ENCODE measurements around the gene TRIM73.

GRCh38 chr7:74194478-74195361, 15.1 kb upstream of the LAT2 start:
- PRO-cap: no peak
- RAMPAGE, long total RNA, 4 experiments: no peak in any of the 4 experiments

DNA sequence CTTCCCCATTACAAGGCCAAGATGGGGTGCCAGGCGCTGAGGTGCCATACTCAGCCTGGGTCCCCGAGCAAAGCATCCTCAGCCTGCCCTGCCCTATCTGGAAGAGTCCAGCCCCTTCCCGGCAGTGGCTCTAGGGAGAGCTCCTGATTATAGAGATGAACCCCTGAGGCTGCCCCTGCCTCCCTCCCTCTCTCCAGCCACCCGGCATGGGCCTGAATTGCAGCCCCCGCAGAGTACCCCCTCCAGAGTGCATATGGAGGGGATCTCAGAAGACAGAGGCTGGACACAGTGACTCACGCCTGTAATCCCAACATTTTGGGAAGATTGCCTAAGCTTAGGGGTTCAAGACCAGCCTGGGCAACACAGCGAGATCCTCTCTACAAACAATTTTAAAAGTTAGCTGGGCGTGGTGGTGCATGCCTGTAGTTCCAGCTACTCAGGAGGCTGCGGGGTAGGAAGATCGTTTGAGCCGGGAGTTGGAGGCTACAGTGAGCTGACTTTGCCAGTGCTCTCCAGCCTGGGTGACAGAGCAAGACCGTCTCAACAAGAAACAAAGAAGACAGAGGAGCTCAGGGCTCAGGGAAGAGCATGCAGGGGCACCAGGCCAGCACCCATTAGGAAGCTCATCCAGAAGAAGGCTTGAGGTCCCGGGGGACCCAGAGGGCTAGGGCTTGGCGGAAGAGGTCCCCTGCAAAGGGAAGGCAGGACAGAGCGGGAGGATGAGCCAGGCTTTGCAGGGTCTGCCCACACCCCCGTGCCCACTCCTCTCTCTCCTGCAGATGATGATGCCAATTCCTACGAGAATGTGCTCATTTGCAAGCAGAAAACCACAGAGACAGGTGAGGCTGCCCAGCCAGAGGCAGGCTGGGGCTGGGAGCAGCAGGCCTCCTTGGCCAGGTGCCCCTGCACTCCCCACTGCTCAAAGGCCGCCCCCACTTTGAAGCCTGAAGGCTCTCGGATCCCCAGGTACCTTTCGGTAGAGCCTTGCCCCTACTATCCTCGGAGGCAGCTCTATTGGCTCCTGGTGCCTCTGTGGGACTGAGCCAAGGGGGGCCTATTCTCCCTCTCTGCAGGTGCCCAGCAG, 13.5 kb downstream of the LAT2 start:
- PRO-cap: no peak
- RAMPAGE, long total RNA, 4 experiments: no peak in any of the 4 experiments

DNA sequence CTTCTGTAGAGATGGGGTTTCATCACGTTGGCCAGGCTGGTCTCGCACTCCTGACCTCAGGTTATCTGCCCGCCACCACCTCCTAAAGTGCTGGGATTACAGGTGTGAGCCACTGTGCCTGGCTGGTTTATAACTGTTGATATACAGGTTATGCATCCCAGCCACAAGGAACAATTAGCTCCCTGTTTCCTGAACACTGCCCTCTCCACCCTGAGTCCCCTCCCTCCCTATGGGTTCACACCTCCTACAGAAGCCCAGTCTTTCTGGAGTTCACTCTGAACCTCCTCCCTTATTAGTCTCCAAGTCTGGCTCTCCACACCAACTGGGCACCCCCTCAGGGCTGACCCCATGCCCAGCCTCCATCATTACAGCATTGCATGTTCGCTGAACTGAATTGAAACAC, 1.9 kb upstream of the CLIP2 start:
- PRO-cap: bidirectional peak, plus-strand start at position 257 of the sequence, minus-strand start at position 84 of the sequence
- RAMPAGE, long total RNA, 4 experiments: no peak in any of the 4 experiments

DNA sequence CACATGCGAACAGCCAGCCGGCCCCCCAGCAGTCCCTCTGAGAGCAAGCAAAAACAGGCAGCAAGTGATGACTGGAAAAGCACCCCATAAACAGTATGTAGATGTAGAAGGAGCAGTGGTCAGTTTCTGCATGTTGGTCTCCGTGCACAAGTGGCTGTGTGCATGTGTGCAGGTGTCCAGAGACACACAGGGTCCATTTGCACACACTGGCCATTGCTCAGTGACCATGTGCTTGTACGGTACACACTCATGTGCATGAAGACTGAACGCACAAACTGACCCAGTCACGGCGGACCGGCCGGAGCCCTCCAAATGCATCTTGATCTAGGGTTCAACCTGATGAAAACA, 79.7 kb upstream of the GTF2IRD1 start:
- PRO-cap: no peak
- RAMPAGE, long total RNA, 4 experiments: no peak in any of the 4 experiments

DNA sequence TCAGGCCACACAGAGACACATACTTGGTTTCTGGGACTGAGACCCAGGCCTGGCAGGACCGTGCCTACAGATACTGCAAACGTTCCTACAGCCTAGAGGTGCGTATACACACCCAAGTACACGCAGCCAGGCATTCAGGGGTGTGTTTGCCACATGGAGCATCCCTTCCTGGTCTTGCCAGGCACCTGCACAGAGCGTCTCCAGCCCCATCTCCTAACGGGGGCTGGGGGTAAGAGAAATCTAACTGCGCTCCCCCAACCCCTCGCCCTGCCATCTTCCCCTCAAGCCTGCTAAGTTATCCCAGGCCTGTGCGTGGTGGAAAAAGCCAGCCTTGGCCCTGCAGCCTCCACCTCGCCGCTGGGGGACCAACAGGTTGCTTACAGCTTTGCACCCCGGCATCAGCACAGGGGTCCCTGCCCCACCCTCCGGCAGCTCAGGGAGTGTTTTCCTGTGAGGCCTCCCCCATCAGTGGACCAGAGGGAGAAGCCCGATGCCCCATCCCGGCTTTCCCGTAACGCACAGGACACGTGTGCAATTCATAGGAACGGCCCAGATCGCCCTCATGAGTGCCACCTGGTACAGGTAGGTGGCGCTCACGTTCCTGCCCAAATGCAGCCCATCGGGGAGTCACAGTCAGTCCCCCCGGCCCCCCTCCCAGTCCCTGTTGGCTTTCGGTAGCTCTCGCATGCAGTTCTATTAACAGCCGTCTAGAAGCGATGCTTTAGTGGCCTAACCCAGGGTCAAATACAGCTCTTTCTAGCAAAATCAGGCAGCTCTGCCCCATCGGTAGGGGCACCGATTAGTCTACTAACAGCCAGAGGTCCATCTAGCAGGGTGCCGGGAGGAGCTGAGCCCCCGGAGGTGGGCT, 48.6 kb upstream of the GTF2IRD1 start:
- PRO-cap: no peak
- RAMPAGE, long total RNA, 4 experiments: no peak in any of the 4 experiments

- PRO-cap: no peak
- RAMPAGE, long total RNA, 4 experiments: no peak in any of the 4 experiments
Observed at GRCh38 chr7:74483744-74484309, 30.1 kb downstream of the GTF2IRD1 start.

DNA sequence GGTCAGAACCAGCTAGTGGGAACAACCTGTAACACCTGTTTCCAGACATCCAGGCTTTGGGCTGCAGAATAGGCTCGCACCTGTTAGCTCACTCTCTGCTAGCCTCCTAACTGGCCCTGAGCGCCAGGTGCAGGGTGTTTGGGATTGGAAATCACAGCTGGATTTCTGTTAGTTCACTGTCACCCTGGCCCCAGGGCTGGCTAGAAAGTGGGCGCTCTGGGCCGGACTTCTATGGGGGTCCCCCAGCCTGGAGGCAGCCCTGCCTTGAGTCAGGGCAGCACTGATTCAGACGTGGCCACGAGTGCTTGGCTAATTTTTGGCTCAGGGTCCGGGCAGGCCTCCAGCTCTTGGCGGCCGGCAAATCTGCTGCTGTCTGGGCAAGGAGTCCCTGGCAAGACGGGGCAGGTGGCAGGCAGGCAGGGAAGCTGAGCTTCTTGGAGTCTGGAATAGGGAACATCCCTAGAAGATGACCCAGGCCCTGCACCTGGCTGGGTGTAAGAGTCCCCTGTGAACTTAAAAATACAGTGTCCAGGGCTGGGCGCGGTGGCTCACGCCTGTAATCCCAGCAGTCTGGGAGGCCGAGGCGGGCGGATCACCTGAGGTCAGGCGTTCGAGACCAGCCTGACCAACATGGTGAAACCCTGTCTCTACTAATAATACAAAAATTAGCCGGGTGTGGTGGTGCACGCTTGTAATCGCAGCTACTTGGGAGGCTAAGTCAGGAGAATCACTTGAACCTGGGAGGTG, 48.8 kb downstream of the GTF2IRD1 start:
- PRO-cap: no peak
- RAMPAGE, long total RNA, 4 experiments: no peak in any of the 4 experiments

DNA sequence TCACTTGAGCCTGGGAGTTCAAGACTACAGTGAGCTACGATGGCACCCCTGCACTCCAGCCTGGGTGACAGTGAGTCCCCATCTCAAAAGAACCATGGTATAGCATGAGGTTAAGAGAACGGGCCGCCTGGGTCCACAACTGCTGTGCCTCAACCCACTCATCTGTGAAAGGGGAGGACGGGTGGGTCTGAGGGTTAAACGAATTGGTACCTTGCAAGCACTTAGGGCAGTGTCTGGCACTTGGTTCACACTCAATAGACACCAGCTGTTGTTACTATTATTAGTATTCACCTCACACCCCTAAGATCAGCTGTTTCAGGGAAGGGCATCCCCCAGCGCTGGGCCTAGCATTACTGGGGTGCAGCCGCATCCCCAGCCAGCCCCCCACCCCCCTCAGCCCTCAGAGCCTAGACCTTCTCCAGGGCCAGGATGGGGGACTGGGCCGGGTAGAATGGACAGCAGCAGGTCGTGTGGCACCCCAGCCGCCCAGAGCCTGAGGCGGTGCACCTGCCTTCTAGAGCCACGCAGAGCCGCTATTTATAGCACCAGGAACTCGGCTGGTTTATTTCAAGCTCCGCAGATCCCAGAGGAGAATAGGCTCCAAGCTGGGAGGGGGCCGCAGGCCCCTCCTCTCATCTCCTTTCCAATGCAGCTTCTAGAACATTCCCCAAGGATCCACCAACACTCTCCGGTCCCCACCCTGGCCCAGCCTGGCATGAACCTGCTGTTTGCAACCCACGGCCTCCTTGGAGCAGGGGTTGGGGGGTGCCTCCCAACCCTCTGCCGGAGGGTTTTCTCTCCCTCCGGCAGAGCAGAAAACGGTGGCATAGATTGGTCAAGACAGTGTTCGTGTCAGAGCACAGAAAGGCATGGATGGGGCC, 60.5 kb downstream of the GTF2IRD1 start:
- PRO-cap: no peak
- RAMPAGE, long total RNA, 4 experiments: no peak in any of the 4 experiments

GRCh38 chr7:74728655-74729156, 45.1 kb upstream of the NCF1 start:
- PRO-cap: no peak
- RAMPAGE, long total RNA, 4 experiments: no peak in any of the 4 experiments

GRCh38 chr7:75171848-75172156, 79.4 kb downstream of the GTF2IRD2B start:
- PRO-cap: no peak
- RAMPAGE, long total RNA, 4 experiments: no peak in any of the 4 experiments

DNA sequence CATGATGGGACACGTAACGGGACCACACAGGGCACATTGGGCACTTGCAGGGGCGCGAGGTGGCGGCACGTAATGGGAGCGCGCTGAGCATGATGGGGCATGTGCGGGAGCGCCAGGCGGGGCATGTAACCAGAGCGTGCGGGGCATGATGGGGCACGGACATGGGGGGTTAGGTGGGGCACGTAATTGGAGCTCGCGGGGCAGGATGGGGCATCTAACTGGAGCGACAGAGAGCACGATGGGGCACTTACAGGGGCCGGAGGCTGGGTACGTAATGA, at the start of gene TRIM73:
TSS of gene TRIM73 (plus strand) at position 86 of the 278 bp plus-strand sequence.
- PRO-cap: no peak
- RAMPAGE, long total RNA, 4 experiments: no peak in any of the 4 experiments

- PRO-cap: no peak
- RAMPAGE, long total RNA, 4 experiments: start-site peak on the minus strand in 2 of 4 experiments, at chr7:75419976-75420332 at its widest, 6 to 10 reads per replicate
Observed at GRCh38 chr7:75419897-75420585, 24.6 kb downstream of the TRIM73 start.

DNA sequence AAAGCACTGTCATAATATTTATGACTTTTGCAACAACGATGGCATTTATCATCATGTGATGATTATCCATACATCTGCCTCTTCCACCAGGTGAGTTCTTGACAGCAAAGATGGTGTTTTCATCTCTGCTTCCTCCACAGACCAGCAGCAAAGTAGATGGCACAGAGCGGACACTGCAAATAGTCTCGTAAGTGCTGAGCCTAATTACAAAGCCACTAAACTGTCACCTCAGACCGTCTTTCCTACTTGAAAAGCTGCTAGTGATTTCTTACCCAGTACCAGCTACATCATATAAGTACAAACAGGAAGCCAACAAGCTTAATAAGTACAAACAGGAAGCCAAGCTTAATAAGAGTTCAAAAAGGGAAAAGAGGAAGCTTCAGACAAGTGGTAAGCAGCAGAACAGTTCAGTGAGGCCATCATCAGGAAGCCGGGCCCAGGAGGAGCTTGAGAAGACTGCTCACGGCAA, 32.1 kb downstream of the TRIM73 start:
- PRO-cap: unidirectional peak, plus-strand start at position 419 of the sequence
- RAMPAGE, long total RNA, 4 experiments: no peak in any of the 4 experiments

DNA sequence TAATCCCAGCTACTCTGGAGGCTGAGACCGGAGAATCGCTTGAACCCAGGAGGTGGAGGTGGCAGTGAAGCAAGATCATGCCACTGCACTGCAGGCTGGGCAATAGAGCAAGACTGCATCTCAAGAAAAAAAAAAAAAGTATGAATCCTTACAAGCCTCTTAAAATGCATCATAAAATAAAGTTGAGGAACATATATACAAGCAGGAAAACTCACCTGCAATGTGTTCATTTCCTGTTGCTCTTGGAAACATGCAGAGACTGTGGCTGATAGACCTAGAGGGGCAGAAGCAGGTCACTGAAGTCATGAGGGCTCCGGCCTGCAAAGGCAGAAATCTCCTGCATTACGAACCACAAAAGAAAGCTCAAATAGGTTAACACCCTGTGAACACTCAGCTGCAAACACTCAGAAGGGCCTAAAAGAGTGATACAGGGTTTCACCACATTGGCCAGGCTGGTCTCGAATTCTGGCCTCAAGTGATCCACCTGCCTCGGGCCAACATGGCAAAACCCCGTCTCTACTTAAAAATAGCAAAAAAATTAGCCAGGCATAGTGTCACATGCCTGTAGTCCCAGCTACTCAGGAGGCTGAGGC, 33.7 kb downstream of the SPDYE5 start:
- PRO-cap: no peak
- RAMPAGE, long total RNA, 4 experiments: no peak in any of the 4 experiments

DNA sequence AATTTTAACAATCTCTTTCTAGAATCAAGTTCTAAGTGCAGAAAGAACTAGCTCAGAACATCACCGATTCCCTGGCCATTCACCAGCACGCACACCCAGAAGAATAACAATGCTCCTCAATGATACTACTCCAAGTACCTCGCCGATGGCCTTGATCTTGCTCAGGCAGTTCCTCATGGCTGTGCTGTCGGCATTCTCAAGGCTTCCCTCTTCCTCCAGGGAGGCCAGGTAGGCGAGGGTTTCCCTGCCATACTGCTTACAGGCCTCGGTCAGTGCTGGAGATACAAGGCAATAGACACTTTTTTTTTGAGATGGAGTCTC, 61.2 kb downstream of the SPDYE5 start:
- PRO-cap: no peak
- RAMPAGE, long total RNA, 4 experiments: no peak in any of the 4 experiments

- PRO-cap: no peak
- RAMPAGE, long total RNA, 4 experiments: no peak in any of the 4 experiments
Observed at GRCh38 chr7:75649288-75650160, 89.2 kb downstream of the HIP1 start.

- PRO-cap: no peak
- RAMPAGE, long total RNA, 4 experiments: no peak in any of the 4 experiments
Observed at GRCh38 chr7:75671295-75671767, 67.4 kb downstream of the HIP1 start.

DNA sequence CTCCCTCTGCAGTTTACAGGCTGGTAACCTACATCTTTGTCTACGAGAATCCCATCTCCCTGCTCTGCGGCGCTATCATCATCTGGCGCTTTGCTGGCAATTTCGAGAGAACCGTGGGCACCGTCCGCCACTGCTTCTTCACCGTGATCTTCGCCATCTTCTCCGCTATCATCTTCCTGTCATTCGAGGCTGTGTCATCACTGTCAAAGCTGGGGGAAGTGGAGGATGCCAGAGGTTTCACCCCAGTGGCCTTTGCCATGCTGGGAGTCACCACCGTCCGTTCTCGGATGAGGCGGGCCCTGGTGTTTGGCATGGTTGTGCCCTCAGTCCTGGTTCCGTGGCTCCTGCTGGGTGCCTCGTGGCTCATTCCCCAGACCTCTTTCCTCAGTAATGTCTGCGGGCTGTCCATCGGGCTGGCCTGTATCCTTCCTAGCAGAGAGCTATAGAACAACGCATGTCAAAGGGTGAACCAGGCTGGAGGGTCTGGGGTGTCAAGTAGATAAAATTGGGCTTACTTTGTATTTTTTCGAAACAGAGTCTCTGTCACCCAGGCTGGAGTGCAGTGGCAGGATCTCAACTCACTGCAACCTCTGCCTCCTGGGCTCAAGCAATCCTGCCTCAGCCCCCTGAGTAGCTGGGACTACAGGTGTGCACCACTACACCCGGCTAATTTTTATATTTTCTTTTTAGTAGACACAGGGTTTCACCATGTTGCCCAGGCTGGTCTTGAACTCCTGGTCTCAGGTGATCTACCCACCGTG, 3.2 kb downstream of the RHBDD2 start:
- PRO-cap: no peak
- RAMPAGE, long total RNA, 4 experiments: no peak in any of the 4 experiments

- PRO-cap: no peak
- RAMPAGE, long total RNA, 4 experiments: no peak in any of the 4 experiments
Observed at GRCh38 chr7:75899665-75899916, 15.4 kb upstream of the POR start.

DNA sequence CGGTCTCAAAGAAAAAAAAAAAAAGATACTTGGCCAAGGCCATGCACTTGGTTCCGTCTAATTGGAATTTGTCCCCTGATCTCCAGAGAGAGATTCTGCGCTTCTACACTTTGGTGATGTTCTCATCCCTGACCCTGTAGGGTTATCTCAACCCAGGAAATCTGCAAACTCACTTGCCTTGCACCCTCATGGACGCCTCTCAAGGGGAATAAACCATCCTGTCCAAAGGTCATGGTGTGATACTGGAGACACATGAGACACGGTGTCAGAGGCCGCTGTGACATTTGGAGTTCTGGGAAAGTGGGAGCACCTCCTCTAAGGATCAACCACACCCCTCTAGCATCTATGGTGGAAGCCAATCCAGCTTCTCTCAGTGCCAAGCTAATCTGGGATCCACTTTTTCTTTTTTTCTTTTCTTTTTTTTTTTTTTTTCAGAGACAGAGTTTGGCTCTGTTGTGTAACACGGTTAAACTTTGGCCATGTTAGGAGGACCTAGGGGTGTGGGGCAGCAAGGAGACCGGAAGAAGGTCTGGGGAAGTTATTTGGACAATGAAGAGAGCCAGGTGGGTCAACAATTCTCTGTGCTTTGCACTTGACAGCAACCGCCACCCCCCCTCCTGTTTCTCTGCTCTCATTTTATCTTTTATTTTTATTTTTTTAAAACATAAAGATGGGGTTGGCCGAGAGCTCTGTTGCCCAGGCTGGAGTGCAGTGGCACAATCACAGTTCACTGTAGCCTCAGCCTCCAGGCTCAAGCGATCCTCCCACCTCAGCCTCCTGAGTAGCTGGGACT, 7.7 kb upstream of the POR start:
- PRO-cap: bidirectional peak, plus-strand start at position 284 of the sequence, minus-strand start at position 278 of the sequence
- RAMPAGE, long total RNA, 4 experiments: no peak in any of the 4 experiments